H9 (cell line): Measurements from ENCODE around the gene TAS2R42.

DNA sequence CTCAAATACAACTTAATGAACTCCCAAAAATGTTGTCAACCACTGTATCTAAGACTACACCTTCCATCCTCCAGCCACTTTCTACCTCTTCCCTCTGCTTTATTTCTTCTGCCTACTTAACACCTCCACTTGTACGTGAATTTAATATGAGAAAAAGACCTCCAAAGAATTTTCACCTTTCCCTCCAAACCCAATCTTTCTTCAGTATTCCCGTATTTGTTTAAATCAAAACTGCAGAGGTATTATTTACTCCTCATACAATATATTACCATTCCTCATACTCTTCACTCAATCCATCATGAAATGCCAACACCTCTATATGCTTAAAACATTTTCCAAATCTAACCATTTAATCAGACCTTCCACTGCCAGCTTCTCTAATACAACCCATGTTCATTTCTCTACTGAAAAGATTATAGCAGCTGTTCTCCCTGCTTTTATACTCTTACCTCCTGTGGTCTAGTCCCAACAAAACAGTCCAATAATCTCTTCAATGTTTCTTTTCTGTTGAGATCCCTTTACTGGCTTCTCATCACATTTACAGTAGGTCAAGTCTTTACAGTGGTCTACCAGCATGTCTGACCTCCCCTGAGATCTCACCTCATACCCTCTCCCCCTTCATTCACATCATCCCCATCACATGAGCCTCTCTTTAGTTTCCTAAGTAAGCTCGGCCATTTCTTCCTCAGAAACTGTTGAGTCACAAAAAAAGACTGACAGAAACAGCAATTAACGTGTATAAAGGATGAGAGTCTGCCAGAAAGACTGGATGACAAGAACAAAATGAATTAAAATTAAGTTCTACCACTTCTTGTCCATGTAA is 15.8 kb downstream of the YBX3 start:
- PRO-cap: no peak

DNA sequence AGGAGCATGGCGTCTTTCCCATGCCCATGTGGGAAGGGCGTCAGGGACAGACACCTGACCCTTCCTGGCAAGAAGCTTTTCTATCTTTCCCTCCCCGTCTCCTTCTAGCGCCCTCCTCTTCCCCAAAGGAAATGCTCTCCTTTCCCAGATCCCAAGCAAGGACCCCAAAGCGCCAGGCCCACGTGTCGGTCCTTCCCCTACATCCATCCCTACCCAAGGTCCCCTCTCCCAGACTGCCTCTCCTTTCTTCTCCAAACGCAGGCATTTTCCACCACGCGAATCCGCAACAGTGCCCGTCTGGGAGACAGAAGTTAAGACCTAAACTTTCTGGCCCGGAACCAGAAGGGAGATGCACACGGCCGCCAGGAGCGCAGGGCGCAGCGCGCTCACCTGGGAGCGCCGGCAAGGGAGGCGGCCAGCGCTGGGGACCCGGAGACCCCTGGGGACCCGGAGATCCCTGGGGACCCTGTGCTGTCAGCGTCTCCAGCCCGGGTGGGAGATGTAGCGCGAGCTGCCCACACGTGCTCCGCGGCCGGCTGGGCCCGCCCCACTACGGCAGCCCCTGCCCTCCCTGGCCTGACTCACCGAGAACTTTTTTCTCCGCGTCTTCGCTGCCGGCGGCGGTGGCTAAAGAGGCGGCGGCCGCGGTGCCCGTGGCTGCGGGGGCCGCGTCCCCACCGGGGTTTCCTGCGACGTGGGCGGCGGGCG is 704 bp downstream of the YBX3 start:
- PRO-cap: bidirectional peak, plus-strand start at position 147 of the sequence, minus-strand start at position 235 of the sequence

DNA sequence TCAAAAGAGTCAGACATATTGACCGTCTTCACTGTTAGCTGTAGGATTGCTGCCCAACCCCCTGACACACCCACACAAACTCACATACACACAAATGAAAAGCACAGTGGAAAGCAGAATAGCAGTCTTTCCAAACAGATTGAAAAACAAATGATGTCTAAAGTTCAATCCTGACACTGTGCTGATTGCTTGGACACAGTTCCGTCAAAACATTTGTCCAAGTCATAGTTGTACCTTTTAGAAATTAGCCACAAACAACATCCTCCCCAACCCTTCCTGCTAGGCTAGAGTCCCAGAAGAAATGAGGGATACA is 277 bp upstream of the PRH2 start:
- PRO-cap: no peak

GRCh38 chr12:11172036-11172704 is 1.2 kb downstream of the SMIM10L1 start:
- PRO-cap: bidirectional peak, plus-strand start at chr12:11172161, minus-strand start at chr12:11172147

DNA sequence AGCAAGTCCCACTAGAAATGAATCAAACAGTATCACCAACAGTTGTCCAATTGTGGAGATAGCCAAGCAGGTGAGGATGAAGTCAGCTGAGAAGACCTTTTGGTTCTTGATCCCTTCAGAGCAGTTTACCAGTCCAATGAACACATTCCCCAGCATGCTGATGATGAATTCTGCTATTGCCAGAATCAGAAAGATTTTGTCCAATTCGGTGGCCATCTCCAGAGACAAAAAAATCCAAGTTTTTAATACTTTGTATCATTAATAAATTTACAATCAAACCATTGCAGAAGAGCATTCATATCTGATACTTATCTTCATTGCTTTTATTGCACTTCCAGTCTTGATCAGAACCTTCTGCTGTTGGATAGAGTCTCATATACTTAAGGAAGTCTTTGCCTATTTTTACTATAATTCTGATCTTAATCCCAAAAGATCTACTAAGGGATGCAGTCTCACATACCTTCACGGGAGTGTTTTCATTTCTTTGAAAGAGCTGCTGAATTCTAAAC is at the start of gene TAS2R42:
TAS2R42 (minus strand) TSS at position 216 of the 509 bp plus-strand sequence.
- PRO-cap: no peak

- PRO-cap: no peak
These were observed 17.1 kb downstream of the PRB2 start for GRCh38 chr12:11378267-11378698.

DNA sequence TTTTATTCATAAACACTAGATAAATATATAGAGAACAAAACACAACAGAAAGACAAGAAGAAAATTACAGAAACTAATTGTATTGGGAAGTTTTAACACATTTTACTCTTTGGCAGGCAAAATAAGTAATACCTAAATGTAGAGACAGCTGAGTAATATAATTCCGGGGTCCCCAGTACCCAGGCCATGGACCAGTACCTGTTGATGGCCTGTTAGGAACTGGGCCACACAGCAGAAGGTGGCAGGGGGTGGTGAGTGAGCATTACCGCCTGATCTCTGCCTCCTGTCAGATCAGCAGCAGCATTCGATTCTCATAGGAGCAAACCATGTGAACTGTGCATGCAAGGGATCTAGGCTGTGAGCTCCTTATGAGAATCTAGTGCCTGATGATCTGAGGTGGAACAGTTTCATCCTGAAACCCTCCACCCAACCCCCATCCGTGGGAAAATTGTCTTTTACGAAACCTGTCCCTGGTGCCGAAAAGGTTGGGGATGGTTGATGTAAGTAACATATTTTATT is 84.3 kb upstream of the ETV6 start:
- PRO-cap: no peak

DNA sequence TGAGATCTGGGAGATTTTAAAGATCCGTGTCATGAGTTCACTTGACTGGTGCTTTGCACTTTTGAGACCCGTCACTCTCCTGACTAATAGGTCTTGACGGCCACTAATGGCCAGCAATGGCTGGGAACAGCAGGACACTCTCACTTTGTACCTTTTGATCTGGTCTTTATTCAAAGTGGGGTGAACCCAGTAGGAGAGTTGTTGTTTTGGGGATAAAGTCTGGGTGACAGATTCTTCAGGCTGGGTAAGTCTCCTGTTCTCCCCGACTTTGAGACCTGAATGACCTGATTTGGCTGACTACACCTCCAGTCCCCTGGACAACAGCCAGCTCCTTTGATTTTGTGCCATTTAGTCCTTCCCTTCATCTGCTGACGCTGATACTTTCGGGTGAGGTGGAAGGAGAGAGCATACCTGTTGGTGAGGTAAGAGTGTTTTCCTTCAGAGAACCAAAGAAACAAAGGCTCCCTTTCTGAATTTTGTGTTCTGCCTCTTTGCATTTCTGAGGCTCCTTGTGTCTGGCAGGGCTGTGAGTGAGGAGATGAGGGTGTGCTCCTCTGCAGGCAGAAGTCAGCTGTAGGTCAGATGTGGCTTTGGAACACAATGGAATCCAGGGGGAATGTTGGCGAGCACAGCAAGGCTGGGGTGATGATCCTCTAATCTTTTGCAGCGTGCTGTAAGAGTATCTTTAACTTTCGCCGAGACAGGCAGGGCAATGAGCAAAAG is 12.0 kb downstream of the ETV6 start:
- PRO-cap: no peak

- PRO-cap: no peak
These were observed 53.7 kb downstream of the ETV6 start for GRCh38 chr12:11702870-11703813.

DNA sequence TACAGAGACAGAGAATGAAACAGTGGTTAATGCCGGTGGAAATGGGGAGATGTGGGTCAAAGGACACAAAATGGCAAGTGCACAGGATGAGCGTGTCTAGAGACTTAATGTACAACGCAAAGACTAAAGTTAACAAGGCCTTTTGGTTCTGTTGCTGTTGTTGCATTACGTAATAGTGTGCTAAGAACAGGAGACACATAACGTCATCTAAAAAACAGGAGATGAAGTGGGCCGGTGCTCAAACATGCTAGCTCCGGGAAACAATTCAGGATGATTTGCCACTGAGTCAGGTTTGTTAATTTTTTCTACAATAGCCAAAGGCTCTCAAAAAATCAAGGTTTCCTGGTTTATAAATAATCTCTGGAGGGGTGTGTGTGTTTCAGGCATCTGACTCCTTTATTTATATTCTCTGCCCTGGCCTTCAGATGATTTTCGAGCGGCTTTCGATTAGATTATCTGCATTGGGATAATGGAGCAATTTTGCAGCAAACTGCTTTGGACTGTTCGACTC is 55.6 kb downstream of the ETV6 start:
- PRO-cap: no peak

DNA sequence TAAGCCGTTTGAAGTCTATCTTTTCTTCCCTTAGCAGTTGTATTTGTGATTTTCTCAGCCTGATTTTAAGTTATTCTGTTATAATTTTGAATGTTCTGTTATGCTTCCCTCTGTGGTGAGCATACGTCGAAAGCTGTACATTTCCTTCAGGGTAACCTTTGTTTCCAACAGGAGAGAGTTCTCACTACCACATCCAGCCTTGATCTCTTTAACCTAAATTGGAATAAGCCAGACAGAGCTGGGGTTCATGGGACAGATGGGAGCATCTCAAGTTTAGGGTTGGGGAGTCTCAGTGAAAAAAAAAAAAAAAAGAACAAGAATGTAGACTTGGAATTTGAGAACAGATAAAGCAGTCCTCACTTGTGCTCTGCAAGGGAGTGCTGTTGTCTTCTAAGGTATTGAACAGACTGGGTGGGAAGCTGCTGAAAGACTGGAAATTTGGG is 58.5 kb downstream of the ETV6 start:
- PRO-cap: no peak

DNA sequence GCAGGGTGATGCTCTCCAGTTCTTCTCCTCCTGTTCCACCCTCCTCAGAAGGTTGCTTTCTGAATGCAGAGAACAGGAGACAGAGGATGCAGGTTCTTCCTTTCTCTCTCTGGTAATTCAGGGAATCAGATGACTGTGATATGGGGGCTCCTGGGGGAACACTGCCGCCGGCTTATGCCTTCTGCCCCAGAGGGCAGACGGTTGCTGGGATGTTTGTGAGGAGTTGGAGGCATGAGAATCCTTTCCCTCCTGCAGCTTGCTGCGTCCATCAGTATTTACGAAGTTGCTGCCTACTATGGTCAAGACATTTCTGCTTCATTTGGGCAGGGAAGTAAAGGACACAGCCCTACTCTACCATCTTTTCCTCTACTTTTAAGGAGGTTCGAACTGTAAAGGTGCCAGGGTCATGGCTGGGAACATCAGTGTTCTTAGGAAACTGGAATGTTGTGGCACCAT is 104.1 kb downstream of the ETV6 start:
- PRO-cap: no peak

DNA sequence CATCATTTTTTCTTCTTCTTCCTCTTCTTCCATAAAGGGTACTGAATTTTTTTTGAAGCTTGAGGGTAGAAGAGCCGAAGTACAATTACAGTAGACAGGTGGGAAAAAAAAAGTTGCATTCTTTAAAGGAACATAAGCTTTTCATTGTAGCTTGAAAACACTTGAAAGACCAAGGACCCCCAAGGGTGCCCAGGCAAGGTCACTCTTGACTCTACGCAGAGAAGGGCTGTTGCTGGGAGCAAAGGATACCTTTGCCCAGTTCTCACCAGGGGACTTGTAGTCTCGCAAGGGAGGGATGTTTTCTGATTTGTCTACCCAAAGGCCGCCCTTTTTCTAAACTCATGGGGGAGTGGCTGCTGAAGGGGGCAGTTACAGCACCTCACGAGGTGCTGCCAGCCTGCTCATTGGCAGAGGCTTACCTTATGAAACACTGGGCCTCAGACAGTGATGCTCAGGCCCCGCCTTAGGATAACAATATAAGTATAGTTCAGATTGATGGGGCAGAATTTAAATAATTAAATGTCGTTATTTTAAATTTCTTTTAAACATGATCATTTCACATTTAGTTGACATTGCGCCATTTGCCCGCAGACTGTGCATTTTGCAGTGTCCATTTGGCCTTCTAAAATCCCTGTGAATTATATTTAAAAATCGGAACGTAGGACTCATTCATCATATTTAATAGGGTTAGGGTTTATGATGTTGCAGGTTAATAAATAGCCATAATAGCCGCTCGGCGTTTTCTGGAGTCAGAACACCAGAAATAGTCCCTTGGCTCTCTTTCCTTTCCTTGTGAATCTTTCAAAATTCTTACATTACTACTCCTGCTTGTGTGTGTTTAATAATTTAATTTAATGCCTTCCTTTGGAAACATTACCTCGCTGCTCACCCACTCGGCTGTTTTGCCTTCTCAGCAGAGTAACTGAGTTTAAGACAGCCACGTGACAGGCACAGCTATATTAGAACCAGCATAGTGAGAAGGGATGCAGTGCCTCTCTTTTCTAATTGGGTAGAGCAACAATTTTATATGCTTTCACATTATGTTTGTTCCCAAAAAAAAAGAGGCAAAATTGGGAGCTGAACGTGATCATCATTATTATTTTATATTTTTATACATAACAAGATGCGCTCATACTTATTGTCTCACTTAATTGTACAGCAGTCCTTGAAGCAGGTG is 107.3 kb downstream of the ETV6 start:
- PRO-cap: no peak

- PRO-cap: no peak
These were observed 144.6 kb downstream of the ETV6 start for GRCh38 chr12:11793848-11794770.

GRCh38 chr12:11829632-11830906 is 180.6 kb downstream of the ETV6 start:
- PRO-cap: no peak

DNA sequence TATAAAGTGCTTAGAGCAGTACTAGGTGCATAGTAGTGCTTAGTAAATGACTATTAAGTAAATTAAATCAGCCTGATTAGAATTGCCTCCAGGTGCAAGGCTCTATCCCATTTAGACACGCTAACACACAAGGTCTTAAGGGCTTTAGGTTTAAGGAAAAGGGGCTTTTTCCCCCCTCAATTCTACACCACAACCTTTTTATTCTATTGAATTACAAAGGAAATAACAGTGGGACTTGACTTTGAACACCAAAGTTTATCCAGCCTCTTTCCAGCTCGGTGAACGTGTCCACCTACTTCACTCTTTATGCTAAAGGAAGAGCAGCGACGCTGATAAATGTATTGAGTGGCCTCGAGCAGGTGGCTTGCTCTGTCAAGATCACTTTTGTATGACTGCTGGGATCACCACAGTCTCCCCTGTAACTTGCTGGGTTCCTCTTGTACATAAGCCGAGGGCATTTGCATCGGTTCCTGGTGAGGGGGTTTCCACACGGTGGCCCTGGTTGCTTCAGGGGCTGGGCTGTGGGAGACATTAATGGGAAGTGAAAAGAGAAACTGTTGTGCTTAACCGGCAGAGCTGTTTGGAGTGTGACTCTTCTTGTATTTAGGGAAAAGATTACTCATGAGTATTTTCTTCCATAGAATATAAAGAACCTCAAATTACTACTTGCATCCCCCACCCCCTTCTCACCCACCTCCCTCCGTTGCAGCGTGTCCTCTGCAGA is 186.7 kb downstream of the ETV6 start:
- PRO-cap: no peak

DNA sequence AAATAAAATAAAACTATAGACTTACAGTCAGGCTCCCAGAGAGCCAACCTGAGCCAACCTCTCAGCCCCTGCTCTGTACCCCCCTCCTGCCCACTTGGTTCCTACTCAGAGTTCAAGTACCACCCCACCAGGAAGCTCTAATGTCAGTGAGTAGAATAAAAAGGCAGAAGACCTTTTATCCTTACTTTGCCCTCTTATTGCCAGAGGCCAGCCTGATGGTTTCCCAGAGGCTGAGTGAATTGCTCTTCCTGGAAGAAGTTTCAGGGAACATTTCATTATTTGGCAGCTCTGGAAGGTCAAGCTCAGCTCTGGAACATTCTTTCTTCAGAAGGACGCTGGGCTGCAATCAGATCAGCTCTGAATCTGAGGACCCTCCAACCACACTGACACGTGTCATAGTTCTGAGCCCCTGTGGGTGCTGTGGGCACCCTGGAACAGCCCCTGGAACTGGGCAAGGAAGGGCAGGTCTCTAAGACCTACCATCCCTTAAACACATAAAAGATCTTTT is 188.9 kb downstream of the ETV6 start:
- PRO-cap: no peak

GRCh38 chr12:11884379-11884995 is 186.3 kb upstream of the BCL2L14 start:
- PRO-cap: no peak

DNA sequence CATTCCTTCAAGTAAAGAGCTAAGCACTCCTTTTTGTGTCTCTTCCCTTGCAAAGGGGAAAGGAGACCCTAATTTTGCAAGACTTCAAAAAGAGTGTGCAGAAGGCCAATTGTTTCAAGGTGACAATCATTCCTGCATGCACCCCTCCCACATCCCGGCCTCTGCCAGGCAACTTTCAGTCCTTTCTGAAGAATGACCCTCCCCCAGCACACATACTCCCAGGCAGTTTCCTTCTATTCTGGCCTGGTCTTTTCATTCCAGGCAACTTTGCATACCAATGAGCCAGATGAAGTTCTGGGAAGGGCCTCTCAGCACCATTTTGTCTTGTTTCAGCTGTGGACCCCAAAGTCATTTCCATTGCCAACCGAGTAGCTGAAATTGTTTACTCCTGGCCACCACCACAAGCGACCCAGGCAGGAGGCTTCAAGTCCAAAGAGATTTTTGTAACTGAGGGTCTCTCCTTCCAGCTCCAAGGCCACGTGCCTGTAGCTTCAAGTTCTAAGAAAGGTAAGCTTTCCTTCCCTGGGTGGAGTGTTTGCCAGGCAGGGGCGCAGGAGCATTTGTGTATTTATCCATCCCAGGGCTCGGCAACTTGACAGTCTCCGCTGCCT is 16.2 kb downstream of the BCL2L14 start:
- PRO-cap: bidirectional peak, plus-strand start at position 285 of the sequence, minus-strand start at position 187 of the sequence

GRCh38 chr12:12098983-12099645 is 28.4 kb downstream of the BCL2L14 start:
- PRO-cap: no peak